ENCODE measurements around the gene GALNT14.

DNA sequence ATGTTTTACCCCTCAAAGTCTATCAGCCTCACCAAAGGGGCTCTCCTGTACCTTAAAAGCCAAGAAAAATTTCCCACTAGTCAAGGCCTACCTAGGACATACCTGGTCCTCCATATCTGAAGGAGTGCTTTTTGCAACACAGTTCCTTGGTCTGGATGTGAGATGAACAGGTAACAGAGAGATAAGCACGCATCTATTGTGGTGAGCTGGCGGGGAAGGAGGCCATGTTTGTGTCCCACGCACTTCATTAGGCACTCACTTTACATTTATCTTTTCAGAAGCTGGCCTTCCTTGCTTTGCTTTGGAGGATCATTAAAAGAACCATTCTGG is 4.0 kb upstream of the PCARE start:
- PRO-cap: no peak

GRCh38 chr2:29112868-29113731 is 2.1 kb upstream of the CLIP4 start:
- PRO-cap: no peak

DNA sequence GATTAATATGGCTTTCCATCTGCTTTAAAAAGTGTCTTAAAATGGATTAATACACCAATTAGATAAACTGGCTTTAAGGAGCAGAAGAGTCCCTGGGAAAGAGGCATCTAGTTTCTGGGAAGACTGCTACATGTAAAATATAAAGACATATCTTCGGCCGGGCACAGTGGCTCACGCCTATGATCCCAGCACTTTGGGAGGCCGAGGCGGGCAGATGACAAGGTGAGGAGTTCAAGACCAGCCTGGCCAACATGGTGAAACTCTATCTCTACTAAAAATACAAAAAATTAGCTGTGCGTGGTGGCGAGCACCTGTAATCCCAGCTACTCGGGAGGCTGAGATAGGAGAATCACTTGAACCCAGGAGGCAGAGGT is 16.5 kb downstream of the YPEL5 start:
- PRO-cap: no peak

DNA sequence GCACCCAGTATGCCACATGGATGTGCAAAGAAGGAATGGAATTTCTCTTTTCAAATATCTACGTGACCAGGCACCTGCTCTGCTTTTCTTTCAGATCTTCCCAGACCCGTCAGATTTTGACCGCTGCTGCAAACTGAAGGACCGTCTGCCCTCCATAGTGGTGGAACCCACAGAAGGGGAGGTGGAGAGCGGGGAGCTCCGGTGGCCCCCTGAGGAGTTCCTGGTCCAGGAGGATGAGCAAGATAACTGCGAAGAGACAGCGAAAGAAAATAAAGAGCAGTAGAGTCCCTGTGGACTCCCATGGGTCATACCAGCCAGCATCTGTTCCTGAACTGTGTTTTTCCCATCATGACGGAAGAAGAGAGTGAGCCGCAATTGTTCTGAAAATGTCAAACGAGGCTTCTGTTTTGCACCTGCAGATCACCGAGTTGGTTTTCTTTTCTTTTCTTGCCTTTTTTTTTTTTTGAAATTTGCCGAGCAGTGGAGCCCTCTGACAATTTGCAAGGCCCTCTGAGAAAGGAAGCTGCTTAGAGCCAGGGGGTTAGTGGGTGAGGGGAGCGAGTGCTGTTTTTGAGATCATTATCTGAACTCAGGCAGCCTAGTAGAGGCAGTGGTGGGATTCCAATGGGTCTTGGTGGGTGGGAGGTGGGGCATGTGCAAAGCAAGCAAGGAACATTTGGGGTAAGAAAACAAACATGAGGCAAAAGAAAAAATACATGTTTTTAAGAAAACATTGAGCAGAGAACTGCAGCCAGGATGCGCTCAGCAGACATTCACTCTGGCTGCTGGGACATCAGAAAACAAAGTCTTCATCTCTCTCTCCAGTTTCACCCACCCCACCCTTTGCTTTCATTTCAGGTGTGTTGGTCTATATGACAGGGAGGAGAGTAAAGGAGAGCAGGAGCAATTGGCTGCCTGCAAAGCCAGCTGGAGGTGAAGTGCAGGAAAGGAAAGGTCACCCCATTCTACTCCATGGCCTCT is 26.3 kb downstream of the LBH start:
- PRO-cap: no peak

DNA sequence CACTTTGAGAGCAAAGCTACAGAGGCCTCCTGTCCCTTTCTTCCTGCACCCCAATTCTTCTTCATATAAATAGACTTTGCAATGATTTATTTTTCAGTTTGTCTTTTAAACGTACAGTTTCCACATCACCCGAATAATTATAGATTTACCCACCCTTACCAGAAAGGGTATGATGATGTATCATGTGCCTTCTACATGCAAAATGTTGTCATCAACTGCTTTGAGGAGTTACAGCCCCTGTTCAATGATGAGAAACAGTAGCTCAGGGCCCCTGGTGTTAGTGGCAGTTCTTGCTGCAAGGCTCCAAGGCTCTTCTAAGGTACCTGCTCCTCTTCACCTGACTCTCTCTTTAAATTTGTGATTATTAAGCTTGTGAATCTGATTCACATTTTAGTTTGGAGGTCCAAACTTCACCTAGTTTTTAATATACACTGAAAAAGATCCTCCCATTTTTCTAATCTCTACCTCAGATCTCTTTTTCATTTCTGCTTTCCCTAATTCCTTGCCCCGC is 39.7 kb downstream of the LBH start:
- PRO-cap: no peak

GRCh38 chr2:30404256-30404538 is 42.8 kb upstream of the LCLAT1 start:
- PRO-cap: no peak

GRCh38 chr2:30661129-30661524 is 146.1 kb downstream of the CAPN13 start:
- PRO-cap: unidirectional peak, plus-strand start at chr2:30661320

GRCh38 chr2:31137818-31139200 is at the start of gene GALNT14:
TSS of gene GALNT14 (minus strand) at chr2:31138440.
- PRO-cap: bidirectional peak, plus-strand start at chr2:31138149, minus-strand start at chr2:31138075; bidirectional peak, plus-strand start at chr2:31138506, minus-strand start at chr2:31138441; bidirectional peak, plus-strand start at chr2:31138867, minus-strand start at chr2:31138740

GRCh38 chr2:31384727-31385353 is 29.7 kb downstream of the XDH start:
- PRO-cap: no peak

DNA sequence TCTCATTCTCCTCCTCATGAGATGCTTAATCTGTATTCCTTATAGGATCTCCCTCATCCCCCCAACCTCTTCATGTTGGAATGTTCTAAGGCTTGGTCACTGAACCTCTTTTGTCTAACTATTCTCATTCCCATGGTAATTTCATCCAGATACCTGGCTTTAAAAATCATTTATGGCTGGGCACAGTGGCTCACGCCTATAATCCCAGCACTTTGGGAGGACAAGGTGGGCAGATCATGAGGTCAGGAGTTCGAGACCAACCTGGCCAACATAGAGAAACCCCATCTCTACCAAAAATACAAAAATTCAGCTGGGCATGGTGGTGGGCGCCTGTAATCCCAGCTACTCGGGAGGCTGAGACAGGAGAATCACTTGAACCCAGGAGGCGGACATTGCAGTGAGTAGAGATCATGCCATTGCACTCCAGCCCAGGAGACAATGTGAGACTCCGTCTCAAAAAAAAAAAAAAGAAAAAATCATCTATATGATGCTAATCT is 12.4 kb downstream of the MEMO1 start:
- PRO-cap: no peak

- PRO-cap: no peak
Measured at GRCh38 chr2:32219923-32220590, 44.6 kb downstream of the NLRC4 start.

DNA sequence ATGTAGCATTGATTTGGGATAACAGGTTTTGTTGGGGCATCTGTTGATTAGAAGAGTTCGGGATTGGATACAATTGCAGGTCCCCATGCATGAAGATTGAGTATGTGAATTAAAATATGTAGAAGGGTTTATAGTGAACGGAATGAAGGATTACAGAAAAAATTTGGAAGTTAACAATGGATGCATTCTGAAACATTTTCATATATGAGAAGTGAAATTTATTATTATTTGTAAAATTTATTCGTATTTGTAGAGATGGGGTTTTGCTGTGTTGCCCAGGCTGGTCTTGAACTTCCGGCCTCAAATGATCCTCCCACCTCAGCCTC is 2.6 kb downstream of the BIRC6 start:
- PRO-cap: no peak

DNA sequence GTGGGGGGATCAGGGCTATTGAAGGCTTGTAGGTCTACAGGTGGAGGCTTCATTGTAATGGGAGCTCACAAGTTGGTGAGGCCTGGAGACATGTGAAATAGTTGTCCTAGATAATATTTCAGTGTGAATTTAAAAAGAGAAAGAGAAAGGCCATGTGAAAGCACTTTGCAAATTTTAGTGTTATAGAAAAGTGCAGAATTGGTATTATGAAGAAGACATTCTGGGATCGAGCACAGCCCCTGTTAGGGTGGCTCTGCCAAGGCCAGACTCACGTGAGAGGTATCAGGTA is 22.2 kb upstream of the LTBP1 start:
- PRO-cap: no peak

DNA sequence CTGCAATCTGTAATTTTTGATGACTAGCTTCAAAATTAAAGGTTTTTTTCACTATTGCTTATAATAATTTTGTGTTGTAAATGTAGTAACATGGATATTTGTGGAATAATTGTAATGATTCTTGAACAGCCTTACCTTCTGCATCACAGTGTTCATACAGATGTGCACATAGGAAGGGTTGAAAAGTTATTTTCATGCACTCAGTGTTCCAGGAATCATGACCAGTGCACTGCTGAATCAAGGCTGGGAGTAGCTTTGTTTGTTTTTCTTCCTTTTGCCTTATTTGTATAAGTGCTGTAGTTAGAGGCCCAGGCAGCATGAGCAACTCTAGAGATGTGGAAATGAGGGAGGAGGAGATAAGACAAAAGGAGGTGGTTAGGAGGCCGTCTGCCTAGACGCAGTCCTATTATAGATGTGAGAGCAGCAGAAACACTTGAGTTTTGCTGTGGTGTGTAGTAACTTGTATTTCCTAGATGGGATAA is 264.4 kb upstream of the RASGRP3 start:
- PRO-cap: no peak

DNA sequence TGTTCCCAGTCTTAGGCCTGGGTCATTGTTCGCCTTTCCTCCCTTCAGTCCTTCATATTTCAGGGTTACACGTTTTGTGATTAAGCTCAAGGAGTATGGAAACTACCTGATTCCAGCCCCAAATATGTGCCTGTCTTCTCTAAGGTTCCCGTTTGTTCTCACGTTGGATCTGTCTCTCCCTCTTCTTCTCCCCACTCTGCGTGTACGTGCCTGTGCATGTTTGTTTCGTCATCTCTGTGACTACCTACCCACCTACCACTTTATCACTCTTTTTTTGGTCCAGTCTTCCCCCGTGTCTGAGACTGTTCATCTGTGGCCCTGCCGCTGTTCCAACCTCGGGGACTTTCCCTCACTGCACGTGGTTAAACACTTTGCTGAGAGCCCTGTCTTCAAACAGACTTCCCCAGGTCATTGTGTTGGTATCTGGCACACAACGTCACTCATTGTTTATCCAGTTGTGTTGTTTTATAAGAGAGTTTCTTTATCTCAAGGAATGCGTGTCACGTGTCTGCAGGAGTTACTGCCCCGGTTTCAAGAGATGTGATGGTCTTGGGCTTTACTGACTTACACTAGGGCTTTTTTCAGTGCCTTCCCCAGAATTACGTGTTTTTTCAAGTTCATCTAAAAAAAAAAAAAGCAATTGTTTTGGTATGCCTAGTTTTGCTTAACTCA is 262.1 kb upstream of the RASGRP3 start:
- PRO-cap: no peak

- PRO-cap: no peak
Measured at GRCh38 chr2:33457869-33458379, 18.5 kb upstream of the RASGRP3 start.

DNA sequence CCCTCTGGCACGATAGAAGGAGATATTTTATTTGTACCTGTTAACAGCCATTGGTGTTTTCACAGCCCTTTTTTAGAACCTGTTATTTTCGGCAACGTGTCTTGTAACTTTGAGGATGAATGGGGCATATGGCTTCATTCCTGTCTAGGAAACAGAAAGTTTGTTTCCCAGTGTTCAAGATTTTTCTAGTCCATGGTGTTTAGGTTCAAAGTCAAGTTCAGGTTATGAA is 300 bp downstream of the RASGRP3 start:
- PRO-cap: no peak

GRCh38 chr2:33552698-33553276 is 46.3 kb downstream of the FAM98A start:
- PRO-cap: no peak

DNA sequence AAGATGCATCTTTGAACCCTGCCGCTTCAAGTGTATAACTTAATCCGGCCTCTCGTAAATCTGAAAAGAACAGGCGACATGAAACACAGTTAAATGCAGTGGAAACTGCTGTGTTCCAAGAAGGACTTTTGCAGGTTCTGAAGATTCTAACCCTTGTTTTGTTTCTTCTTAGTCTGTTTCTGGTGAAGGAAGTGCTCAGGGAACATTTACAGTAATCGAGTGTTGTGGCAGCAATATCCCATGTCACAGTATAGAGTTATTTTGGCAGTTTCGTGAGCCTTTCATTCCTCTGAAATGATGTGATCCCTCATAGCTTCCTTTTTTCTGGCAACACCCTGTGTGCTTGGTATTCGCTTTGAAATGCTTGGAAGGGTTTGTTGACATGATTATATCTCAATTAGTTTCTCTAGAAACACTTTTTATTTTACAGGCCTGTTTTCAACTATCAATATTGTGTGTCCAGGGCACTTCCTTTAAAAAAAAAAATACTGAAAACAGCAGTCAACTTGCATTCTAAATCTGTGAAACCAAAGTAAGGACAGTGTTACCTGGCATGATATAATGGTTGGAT is 2.8 kb downstream of the CRIM1 start:
- PRO-cap: no peak

DNA sequence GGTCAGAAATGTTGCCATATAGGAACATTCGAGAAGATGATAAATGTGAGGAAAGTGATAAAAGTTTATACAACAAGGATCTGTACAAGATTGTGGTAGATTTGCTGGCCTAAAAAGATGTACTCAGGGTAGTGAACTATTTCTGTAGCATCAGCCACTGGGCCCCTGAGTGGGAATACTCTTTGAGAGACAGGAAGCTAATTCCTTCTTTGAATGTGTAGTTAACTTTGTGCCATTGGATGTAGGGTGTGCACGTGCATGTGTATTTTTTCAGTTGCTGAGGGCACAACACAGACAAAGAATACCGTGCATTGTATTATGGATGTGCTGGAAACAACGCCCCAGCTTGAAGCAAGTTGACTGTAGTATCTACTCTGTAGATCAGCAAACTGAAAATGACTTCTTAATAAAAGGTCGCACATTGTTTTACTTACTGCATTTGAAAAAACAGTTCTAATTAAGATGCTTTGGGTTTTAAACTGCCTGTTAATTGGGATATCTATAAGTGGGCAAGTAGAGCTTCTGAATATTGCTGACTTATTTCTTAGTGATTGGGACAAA is 14.1 kb downstream of the CRIM1 start:
- PRO-cap: no peak

Measured in SUDHL5 (cell line).